ENCODE data around the genes LFNG, BRAT1 and SDK1.

DNA sequence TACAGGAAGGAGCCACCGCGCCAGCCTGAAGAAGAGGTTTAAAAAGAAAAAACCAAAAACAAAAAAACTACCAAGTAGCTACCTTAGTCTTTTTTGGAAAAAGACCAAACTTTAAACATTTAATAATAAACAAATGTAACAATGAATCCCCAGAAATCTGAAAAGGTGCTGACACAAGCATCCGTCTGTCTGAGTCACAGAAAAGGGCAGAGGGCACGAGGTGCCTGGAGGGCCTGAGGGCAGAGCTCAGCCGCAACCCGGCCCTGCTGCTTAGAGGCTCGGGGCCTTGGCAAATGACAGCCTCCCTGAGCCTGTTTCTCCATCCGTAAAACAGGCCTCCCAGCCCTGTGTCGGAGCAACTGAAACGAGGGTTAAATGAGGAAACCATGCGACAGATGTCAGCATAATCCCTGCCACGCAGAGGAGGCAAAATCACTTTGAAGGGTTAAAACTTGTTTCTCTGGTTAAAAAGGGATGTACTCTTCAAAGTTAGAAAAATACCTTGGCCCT is 24.8 kb downstream of the NUDT1 start:
- RRBS, 2 experiments: no CpG with 5 or more reads among the region's 12 CpGs

GRCh38 chr7:2313627-2314063 is 596 bp downstream of the SNX8 start:
- RRBS, 2 experiments: under 1 to 1% methylated on average over 8 to 10 of the region's 23 CpGs

DNA sequence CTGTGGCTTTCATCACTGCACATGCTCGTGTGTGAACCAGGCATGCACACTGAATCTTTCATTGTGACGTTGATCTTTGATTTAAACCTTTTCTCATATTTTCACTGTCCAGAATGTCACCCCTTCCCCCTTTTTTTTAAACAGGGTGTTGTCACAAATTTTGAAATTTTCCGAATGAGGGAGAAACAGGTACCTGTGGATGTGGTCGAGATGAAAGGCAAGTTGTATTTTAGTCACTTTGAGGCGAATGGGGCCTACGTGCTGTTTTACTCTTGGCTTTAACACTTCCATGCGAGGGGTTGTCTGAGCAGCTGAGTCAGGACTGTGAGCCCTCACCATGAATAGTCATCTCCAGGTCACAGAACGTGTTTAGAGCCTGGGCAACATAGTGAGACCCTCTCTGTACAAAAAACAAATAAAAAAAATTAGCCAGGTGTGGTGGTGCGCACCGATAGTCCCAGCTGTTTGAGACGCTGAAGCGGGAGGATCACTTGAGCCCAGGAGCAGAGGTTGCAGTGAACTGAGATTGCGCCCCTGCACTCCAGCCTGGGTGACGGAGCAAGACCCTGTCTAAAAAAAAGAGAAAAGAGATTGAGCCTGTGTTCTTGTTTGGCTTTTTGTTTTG is 17.1 kb downstream of the EIF3B start:
- RRBS, 2 experiments: no CpG with 5 or more reads among the region's 14 CpGs

- RRBS, 2 experiments: 0 to 1% methylated on average over 9 to 10 of the region's 25 CpGs
Measured at GRCh38 chr7:2451122-2451770, 25.0 kb downstream of the GRIFIN start.

DNA sequence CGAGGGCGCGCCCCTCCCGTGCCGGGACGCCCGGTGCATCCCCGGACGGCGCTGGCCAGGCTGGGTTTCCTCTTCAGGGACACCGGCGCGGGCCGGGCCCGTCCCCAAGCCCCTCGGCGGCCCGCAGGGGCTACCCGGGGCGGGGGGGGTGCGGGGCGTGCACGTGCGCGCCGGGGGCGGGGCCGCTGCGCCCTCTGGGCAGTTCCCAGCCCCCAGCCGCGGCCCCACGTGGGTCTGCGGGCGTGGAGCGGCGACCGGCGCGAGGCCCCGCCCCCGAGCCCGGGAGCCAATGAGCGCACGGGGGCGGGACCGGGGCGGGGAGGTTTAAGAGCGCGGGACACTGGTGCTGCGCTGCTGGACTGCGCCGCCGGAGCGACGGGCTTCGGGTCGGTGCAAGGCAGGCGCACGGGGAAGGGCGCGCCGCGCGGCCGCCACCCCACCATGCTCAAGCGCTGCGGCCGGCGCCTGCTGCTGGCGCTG is at the start of gene LFNG:
TSS of gene LFNG (plus strand) at position 354 of the 480 bp plus-strand sequence.
- RRBS, 2 experiments: under 1 to 1% methylated on average over 48 to 50 of the region's 70 CpGs

DNA sequence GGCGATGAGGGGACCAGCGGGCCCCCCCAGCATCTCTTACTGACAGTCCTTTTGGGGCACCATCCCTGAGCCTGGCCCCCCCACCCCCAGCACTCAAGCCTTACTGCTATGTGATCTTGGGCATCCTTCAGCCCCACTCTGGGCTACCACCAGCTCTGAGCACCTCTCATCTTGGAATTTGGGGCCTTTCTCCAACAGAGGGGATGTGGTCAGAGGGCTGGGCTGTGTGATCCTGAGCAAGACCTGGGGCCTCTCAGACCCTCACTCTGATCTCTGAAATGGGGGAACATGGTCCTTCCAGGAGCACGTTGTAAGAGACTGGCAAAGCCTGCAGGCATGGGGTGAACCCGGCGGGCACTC is 1.9 kb downstream of the LFNG start:
- RRBS, 2 experiments: no CpG with 5 or more reads among the region's 5 CpGs

GRCh38 chr7:2538562-2539541 is 16.5 kb downstream of the BRAT1 start:
- RRBS, 2 experiments: no CpG with 5 or more reads among the region's 50 CpGs

DNA sequence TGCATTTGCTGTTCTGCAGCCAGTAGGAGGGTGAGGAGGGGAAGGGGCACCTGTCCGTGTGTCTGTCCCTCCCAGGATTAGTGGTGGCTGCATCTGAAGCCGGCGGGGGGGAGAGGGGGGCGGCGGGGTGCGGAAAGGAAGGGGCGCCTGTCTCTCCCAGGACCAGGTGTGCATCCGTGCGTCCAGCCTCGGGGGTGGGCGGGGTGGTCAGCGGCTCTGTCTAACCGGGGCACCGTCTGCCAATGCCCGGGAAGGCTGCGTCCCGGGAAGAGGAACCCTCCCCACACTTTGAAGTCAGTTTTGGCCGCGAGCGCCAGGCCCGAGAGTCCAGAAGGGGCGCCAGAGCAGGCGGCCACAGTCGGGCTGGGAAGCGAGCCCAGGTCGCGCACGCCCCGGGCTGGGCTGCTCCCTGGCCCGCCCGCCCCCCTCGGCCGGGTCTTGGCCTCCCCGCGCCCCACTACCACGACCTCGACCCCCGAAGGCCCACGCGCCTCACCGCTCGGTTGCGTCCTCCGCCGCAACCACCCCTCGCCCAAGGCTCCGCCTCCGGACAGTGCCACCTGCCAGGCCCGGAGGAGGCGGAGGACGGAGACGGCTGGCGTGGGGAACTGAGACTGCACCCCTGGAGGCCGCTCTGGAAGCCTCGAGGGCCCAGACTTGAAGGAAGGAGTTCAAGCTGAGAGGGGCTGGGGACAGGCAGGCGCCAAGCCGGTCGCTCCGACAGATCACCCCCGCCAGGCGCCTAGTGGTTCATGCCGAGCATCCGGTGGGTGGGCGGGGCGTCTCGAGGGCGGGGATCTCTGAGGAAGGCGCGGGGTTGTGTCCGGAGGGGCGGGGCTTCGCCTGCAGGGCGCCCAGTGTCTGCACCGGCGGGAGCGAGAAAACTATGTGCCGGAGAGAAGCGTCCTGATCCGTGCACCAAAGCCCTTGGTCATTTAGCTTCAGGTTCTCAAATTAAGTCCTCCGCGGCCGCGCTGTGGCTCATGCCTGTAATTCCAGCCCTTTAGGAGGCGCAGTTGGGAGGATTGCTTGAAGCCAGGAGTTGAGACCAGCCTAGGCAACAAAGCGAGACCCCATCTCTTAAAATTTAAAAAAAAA is at the start of gene BRAT1:
TSS of gene BRAT1 (minus strand) at position 534 of the 1,098 bp plus-strand sequence.
- RRBS, 2 experiments: 2% methylated on average over 23 to 28 of the region's 85 CpGs

DNA sequence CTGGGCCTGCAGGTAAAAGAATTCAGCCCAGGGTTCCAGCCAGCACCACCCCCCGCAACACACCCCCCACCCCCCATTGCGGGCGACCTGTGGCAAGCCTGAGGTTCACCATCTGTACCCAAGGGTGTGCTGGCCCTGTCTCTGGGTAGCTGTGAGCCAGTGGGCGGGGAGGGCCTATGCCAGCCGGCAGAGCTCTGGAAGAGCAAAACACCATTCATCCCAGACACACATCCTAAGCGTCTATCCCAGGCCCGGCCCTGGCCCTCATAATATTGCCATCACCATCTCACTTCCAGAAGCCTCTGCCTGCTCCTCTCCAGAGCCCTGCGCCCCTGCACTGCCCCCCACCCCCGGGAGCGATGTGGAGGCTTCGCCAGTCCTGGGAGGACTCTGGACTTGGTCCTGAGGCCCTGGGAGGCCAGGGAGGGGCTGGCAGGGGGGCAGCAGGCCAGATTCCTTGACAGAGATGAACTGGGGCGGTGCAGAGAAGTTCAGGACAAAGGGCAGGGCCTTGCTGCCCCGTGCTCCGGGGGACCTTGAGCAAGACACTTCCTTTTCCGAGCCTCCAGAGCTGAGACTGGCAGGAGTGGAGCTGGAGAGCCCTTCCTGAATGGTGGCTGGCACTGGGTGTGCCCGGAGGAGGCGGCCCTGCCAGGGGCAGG is 8.7 kb upstream of the TTYH3 start:
- RRBS, 2 experiments: 40 to 56% methylated on average over 3 to 8 of the region's 17 CpGs

DNA sequence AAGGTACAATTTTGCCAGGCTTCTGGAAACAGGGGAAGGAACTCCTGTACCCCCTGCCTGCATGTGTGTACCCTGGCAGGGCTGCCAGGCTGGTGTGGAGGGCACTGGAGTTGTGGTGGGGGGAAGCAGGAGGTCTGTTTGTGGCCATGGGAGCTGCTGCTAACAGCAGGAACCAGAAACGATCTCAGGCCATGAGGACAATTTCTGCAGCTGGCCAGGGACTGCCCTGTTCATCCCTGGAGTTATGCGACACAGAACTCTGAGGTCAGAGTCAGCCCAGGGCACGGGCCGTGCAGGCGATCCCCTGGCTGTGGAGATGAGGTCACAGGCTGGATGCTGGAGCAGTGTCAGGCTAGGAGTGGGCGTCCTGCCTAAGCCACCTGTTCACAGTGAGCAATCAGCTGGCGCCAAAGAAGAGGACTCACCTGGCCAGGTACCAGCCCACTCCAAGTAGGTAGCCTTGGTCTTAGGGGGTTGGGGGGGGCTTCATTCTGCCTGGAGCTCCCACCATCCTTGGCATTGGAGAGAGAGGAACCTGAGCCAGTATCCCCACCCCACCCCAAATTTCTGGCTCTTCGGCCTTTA is 2.1 kb upstream of the TTYH3 start:
- RRBS, 2 experiments: no CpG with 5 or more reads among the region's 8 CpGs

- RRBS, 2 experiments: 80 to 87% methylated on average over 5 of the region's 9 CpGs
Measured at GRCh38 chr7:2646400-2646696, 14.6 kb downstream of the TTYH3 start.

DNA sequence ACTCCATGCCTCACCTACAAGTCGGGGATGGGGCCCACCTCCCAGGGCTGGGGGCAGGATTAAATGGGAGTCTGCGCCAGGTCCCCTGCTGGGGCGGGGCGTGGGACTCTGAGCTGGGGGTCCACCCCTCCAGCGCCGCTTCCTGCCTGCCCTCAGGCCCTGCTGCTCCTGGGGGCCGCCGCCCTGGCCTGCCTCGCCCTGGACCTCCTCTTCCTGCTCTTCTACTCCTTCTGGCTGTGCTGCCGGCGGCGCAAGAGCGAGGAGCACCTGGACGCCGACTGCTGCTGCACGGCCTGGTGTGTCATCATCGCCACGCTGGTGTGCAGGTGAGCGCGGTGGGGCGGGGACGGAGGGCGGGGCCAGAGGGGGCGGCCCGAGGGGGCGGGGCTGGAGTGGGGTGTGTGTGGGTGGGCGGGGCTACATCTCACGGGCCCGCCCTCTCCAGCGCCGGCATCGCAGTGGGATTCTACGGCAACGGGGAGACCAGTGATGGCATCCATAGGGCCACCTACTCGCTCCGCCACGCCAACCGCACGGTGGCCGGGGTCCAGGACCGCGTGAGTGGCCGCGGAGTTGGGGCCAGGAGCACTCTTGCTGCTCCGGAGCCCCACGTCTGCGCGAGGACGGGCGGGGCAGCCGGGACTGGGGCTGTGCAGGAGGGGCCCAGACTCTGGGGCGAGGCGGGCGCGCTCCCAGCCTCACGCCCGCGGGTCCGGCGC is 15.1 kb downstream of the TTYH3 start:
- RRBS, 2 experiments: 82 to 83% methylated on average over 23 to 28 of the region's 60 CpGs

DNA sequence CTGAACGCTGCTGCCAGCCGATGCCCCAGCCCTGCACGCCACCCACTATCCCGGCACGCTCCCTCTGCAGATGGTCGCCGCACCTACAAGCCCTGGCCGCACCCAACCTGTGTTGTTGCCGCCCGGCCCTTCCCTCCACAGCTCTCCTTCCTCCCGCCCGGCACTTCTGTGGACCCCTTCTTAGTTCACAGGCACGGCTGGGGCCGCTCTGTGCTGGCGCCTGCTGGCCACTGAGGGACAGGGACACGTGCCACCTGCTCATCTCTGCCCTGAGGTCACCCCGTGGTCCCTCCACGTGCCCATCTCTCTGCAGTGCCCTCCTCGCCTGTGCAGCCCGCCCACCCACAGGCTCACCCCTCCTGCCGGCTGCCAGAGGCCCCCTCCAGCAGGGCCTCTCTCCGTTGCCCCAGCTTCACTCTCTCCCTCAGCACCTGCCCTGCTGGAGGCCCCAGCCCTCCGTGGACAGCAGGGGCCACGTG is 26.0 kb upstream of the AMZ1 start:
- RRBS, 2 experiments: 34 to 85% methylated on average over 7 to 9 of the region's 24 CpGs

GRCh38 chr7:2681860-2682295 is 6.1 kb upstream of the AMZ1 start:
- RRBS, 2 experiments: no CpG with 5 or more reads among the region's 13 CpGs

GRCh38 chr7:2759801-2760363 is 71.9 kb downstream of the AMZ1 start:
- RRBS, 2 experiments: no CpG with 5 or more reads among the region's 18 CpGs

GRCh38 chr7:2863336-2864574 is 19.6 kb upstream of the GNA12 start:
- RRBS, 2 experiments: no CpG with 5 or more reads among the region's 24 CpGs

DNA sequence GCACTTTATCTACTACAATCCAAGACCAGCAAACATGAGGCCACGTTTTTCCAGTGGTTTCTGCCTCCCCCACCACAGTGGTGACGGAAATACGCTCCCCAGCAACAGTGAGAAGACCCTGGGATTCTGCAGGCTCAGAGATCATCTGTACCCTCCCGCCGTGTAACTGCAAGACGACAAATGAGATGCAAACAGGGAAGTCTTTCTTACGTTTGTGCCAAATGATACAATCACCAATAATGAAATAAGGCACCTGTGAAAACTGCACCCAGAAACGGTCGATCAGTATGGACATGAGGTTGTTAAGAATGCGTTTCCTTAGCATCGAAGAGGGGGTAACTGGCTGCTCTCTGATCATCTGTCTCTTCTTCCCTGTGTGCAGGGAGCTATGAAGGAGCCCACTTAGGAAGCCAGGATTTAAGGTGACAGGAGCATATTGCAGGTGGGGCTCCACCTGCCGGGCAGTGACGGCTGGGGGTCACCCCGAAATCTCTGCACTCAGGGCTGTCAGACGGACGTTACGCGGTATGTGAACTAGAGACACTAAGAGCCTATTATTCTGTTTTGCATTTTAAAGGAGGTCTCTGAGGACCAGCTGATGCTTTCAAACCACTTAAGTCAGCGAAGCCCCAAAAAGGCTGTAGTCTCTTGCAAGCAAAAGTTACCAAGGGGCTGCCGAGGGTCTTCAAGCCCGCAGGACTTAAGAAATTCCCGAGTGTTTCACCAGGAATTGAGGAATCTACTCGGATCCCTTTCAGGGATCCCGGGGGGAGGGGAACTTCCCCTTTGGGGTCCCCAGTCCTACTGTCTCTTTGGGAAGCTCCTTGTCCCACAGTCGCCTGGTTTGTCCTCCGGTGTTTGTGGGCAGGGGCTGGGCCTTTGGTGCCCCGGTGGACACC is 64.4 kb downstream of the CARD11 start:
- RRBS, 2 experiments: 85% methylated on average over 3 of the region's 27 CpGs

DNA sequence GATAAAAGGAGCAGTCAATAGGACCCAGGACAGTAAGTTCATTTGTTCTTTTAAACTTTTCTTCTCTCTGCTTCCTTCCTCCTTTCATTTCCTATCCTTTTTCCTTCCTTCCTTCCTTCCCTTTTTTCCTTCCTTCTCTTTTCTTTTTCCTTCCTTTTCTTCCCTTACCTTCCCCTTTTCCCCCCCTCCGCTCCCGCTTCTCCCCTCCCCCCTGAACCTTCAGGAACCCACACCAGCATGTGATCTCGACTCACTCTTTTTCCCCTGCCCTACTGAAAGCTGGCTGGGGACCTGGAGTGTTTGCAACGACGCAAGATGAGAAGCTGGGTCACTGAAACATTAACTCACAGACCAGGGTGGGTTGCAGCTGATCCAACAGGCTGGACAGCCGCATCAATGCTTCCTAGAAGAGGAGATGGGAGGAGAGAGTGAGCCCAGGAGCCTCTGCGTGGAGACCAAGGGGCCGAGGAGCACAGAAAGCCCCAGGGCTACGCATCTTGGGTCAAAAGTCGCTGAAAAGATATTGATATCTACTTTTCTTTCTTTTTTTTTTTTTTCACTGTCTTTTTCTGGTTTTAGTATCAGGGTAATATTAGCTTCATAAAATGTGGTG is 103.3 kb upstream of the SDK1 start:
- RRBS, 2 experiments: no CpG with 5 or more reads among the region's 10 CpGs

- RRBS, 2 experiments: 1% methylated on average over 52 to 69 of the region's 124 CpGs
Measured at GRCh38 chr7:3300538-3301434, at the start of gene SDK1. Gene SDK1 (plus strand): TSS chr7:3301252.

DNA sequence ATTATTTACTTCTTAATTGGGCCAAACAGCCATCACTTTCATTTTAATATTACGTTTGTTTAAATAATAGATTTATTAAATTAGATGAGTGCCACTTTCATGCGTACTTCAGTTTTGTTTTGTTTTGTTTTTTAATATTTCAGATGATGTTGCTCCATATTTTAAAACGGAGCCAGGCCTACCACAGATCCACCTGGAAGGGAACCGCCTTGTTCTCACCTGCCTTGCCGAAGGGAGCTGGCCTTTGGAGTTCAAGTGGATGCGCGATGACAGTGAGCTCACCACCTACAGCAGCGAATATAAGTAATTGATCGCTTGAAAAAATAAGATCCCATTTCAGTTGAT is 317.9 kb downstream of the SDK1 start:
- RRBS, 2 experiments: no CpG with 5 or more reads among the region's 9 CpGs

Data from bronchial epithelial cell (primary cell).